M059J (cell line): Measurements from ENCODE around the genes CCDC172 and PRLHR.

DNA sequence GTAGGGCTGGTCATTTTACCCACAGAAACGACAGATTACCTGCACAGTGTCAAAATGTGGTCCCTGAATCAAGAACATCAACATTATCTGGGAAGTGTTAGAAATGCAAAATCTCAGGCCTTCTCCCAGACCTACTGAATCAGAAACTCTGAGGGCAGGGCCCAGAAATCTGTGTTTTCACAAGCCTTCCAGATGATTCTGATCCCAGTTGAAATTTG is 34.6 kb downstream of the ABLIM1 start:
- RAMPAGE, long total RNA: no peak

- RAMPAGE, long total RNA: no peak
Measured at GRCh38 chr10:114648209-114648894, 9.7 kb downstream of the ABLIM1 start.

- RAMPAGE, long total RNA: no peak
Measured at GRCh38 chr10:114708047-114708389, 49.9 kb upstream of the ABLIM1 start.

DNA sequence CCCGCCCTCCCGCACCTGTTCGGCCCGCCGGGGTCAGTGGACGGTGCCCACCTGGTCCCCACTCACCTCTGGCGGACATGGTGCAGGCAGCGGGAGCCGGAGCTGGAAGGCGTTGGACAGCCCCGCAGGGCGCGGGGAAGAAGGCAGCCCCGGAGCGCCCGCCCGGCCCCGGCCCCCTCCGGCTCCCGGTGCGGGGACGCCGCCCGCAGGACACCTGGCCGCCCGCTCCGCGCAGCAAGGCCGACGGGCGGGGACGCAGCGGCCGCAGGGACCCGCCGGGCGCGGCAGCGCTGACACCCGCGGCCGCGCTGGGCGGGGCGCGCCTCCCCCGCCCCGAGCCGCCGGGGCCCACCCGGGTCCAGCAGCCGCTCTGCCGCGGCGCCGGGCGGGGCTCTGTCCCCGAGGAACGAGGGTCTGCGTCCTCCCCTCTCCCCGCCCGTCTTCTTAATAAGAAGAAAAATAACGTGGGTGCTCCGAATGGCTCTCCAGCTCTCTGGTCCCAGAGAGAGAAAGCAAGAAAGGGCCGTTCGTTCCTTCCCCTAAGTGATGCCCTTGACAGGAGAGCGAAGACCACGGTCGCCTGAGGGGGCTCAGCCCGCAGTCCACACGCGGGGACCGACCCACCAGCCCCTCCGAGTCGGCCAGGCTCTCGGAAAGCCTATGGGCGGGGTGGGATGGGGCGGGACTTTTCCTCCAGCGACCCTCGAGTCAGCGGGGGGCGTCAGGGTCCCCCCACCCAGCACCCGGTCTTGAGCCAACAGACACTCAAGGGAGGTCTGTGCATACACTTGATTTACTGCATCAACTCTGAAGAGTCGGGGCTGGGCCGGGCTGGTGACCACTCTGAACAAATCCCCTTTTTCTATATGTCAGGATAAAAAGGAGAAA is 53.3 kb upstream of the FHIP2A start:
- RAMPAGE, long total RNA: no peak

DNA sequence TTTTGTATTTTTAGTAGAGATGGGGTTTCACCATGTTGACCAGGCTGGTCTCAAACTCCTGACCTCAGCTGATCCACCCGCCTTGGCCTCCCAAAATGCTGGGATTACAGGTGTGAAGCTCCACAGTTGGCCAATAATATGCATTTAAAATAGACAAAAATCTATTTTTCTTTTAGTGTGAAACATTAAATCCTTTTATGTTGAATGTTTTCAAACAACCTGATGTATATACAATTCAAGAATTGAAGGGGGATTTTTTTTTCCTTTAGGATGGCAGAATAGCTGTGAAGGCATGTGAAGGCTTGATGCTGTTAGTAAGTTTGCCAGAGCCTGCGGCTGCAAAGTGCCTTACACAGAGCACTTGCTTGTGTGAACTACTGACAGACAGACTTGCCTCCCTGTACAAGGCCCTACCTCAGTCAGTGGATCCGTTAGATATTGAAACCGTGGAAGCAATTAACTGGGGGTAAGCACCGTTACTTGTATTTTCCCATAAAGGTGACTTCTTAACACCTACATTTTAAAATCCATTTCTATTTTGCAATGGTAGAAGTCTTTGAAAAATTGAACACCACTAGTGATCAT is 22.0 kb downstream of the FHIP2A start:
- RAMPAGE, long total RNA: no peak

DNA sequence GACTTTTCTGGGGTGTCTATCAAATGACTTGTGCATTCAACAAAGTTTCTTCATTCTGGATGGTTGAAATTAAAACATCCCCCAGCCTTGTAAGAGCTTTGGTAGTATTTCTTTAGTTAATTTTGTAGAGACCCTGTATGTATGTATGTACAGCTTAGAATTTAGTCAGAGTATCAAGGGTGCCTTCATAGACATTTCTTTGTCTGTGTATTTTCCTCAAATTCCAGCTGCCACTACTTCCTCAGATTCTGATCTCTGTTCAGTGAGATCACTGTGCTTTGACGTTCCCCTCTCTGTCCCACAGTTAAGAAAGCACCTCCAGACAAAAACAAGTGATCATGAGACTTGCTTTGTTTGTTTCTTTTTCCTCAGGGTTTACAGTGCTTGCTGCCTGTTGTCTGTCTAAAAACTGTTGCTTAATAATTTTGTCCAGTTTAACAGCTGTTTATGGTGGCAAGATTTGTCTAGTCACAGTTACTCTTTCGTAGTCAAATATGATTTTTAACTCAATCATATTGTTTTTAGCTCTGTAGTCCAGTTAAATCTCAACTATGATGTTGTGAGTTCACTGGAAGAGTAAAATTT is 29.0 kb downstream of the TRUB1 start:
- RAMPAGE, long total RNA: no peak

GRCh38 chr10:116045795-116046453 is 227.1 kb downstream of the GFRA1 start:
- RAMPAGE, long total RNA: no peak

DNA sequence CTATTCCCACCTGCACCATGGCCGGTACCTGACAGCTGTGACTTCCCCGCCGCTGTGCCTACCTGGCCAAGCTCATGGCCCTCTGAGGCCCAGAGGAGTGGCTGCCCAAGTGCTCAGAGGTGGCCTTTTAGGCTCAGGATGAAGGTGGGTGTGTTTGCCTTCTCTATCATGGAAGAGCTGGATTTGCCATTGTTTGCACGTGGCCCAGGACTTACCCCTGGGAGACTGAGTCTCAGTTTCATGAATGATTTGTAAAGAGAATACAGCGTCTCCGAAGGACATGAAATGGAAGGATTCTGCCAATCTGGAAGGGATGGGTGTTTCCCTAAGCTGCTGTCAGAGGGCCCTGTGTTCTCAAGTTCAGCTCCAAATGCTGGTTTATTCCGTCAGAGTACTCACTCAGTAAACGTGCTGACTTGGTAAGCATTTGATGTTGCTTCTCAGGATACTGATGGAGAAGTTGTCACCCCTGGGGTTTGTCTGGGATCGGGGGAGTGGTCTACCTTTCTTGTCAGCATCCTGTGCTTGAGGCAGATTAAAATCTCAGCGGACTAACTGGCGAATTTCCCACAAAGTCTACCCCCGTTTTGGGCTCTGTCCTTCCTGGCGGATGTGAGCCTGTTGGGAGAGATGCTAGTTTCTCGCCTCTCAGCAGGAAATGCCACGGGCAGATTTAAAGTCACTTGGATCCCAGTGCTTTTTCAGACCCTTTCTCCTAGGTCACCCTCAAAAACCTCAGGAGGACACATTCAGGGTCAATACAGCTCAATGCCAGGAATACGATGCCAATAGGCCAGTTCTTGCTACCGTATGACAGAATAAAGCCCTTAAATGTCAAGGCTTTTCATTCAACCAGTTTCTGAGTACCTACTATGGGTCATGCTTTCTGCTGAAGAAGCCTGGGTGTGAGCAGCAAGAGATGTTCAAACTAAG is 214.4 kb downstream of the GFRA1 start:
- RAMPAGE, long total RNA: no peak

GRCh38 chr10:116324231-116324627 is at the start of gene CCDC172:
Gene CCDC172 (plus strand): TSS chr10:116324448.
- RAMPAGE, long total RNA: no peak

- RAMPAGE, long total RNA: no peak
Measured at GRCh38 chr10:116698216-116698821, 28.6 kb upstream of the C10orf82 start.

- RAMPAGE, long total RNA: no peak
Measured at GRCh38 chr10:116741779-116742387, 483 bp downstream of the HSPA12A start.

- RAMPAGE, long total RNA: no peak
Measured at GRCh38 chr10:116838223-116838770, 11.0 kb upstream of the ENO4 start.

DNA sequence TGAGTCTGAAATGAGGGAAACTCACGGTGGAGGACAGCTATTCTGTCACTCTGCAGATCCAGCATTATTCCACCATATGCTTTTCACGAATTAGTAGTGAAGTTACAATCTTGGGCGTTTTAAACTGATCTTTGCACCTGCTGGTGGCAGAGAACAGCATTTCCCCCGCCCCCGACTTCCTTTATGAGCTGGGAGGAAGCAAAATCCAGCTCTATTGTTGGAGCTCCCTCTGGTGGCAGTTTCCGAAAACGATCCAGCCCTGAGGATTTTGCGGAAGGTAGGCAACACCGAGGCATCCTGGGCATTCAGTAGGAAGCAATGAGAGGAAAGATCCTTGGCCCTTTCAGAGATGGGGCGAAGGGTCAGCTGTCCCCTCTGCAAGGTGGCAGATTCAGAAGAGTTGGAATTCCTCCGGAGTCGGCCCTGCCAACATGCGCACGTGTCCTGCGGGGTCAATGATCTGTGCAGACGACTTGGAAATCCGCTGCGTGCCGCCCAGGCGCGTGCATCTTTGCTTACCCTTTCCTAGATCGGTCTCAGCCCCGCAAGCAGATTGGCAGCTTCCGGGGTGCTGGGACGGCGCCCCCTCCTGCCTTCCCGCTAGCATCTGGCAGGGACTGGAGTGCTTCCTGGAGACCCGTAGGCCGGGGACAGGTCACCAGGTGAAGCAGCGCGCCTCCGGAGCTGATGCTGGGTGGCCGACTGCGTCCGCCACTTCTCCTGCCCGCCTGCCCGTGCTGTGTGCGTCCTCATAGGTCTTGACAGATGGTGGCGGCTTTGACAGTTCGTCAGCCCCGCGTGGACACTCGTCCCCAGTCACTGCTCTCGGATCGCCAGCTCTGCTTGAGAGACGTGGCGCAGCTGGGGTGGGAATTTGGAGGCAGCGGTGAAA is 22.2 kb upstream of the KCNK18 start:
- RAMPAGE, long total RNA: no peak

GRCh38 chr10:117533403-117533867 is 9.1 kb upstream of the EMX2 start:
- RAMPAGE, long total RNA: no peak

DNA sequence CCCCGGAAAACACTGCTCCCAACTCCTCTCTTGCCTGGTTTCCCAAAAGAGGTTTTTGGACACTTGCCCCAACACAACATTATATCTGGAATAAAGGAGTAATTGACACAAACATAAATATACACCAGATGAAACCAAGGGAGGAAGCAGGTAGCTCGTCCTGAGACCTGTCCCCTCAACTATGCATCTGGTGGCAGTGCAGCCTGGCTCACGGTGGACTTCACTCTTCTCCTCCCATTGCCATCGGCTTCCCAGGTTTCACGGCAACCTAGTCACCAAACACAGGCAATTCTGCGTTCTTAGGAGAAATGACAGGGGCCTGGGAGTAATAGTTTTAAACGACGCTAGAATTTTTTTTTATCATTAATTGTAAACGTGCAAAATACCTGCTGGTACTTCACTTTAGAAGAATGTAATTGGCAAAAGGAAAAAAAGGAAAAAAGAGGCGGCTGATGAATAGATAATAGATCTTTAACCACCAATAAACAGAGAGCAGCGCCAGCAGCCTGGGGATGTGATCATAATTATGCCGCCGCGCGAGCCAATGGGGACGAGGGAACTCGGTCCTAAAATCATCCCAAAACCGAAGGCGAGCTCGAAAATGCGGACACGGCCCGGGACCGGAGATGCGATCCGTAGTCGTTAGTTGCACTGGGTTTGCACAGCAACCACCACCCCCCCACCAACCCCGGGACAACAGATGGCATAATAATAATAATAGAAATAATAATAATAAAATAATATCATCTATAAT is 1.5 kb upstream of the EMX2 start:
- RAMPAGE, long total RNA: no peak

- RAMPAGE, long total RNA: no peak
Measured at GRCh38 chr10:117736549-117737138, 194.1 kb downstream of the EMX2 start.

DNA sequence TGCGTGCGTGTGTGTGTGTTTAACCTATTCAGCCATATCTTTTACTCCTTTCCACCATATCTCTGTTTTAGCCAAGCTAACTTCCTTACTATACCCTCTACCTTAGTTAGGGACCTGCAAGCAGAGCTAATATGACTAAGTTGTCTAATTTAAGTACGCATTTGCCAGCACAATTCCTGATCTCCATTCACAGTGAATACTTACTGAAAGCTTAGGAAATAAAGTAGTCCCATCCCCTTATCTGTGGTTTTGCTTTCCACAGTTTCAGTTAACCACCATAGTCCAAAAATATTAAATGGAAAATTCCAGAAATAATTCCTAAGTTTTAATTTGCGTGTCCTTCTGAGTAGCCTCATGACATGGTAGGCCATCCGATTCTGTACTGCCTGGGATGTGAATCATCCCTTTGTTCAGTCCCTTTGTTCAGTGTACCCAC is 14.3 kb downstream of the RAB11FIP2 start:
- RAMPAGE, long total RNA: no peak

- RAMPAGE, long total RNA: no peak
Measured at GRCh38 chr10:118572360-118572689, 23.1 kb downstream of the PRLHR start.

GRCh38 chr10:118595431-118596276 is at the start of gene PRLHR:
Gene PRLHR (minus strand): TSS chr10:118595648.
- RAMPAGE, long total RNA: no peak

- RAMPAGE, long total RNA: no peak
Measured at GRCh38 chr10:118625553-118625940, 30.1 kb upstream of the PRLHR start.